Metastatic Liver Carcinoma in the Lung (tissue), 2 donors: ENCODE measurements around a stretch of chr10.

GRCh38 chr10:30431214-30431969 lies 2.6 kb upstream of the MAP3K8 start:
- PRO-cap, 2 experiments = peak in 1 of 2 experiments; most common plus-strand start chr10:30431822 (in 1); most common minus-strand start chr10:30431827 (in 1)

- PRO-cap, 2 experiments = no peak in any of the 2 experiments
Measured at GRCh38 chr10:30445287-30445640, 11.3 kb downstream of the MAP3K8 start.

- PRO-cap, 2 experiments = no peak in any of the 2 experiments
Measured at GRCh38 chr10:30752012-30752497, 122.5 kb upstream of the LYZL2 start.

DNA sequence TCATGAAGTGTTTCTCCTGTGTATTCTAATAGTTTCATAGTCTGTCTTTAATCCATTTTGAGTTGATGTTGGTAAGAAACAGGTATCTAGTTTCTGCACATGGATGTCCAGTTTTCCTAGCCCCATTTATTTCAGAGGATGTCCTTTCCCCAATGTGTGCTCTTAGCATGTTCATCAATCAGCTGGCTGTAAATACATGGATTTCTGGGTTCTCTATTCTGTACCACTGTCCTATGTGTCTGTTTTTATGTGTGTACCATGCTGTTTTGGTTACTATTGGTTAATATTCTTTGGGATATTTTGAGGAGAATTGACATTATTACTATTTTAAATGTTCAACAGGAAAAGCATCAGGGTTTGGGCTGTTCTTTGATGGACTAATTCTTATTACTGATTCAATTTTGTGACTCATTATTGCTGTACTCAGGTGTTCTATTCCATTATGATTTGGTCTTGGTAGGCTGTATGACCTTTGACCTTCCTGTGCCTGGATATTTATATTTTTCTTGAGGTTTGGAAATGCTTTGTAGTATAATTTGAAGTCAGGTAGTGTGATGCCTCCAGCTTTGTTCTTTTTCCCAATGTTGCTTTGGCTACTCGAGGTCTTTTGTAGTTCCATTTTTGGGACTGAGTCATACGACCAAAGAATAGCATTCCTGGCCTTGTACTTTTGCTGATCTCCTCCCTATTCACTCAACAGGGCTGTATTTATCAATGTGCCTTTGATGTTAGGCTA lies 74.0 kb downstream of the ZNF438 start:
- PRO-cap, 2 experiments = no peak in any of the 2 experiments

- PRO-cap, 2 experiments = peak in 1 of 2 experiments; most common plus-strand start chr10:30981223 (in 1); most common minus-strand start chr10:30981021 (in 1)
Measured at GRCh38 chr10:30980947-30981440, 50.7 kb downstream of the ZNF438 start.

GRCh38 chr10:31099087-31099524 lies 67.4 kb upstream of the ZNF438 start:
- PRO-cap, 2 experiments = peak in 1 of 2 experiments; most common plus-strand start chr10:31099276 (in 1)

DNA sequence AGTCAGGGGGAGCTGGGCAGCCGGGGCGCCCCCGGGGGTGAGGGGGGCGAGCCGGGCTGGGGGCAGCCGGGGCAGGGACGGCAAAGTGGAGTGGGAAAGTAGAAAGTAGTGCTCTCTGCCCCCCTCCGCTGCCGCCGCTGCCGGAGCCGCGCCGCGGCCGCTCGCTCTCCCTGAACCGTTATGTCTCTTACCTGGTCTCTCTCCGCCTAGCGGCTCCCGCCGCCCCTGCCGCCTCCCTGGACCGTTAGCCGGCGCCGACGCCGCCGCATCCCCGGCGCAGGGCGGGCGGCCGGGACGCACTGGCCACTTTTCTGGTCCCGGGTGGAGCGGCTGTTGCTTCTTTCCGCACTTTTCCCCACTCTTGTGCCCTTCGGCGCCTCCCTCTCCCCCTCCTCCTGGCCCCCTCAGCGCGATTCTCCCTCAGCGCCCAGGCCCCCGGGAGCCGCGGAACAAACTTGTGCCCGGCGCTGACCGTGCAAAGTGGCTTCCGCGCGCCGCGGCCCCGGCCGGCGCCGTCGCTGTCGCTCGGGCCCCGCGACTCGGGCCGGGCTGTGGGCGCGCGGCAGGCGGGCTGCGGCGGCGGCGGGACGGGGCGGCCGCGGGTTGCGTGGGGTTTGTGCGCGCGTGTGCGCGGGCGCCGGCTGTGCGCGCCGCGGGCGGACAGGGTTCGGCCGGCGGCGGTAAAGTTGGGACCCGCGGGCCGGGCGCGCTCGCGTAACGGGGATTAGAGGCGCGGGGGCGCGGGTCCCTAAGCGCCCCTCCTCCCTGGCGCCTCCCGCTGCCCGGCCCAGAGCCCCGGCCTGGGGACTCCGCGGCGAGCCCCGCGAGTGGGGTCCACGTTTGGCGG lies 531 bp downstream of the ZEB1 start:
- PRO-cap, 2 experiments = peak in 2 of 2 experiments; most common plus-strand start position 190 of the sequence (in 1); most common minus-strand start position 182 of the sequence (in 2)

DNA sequence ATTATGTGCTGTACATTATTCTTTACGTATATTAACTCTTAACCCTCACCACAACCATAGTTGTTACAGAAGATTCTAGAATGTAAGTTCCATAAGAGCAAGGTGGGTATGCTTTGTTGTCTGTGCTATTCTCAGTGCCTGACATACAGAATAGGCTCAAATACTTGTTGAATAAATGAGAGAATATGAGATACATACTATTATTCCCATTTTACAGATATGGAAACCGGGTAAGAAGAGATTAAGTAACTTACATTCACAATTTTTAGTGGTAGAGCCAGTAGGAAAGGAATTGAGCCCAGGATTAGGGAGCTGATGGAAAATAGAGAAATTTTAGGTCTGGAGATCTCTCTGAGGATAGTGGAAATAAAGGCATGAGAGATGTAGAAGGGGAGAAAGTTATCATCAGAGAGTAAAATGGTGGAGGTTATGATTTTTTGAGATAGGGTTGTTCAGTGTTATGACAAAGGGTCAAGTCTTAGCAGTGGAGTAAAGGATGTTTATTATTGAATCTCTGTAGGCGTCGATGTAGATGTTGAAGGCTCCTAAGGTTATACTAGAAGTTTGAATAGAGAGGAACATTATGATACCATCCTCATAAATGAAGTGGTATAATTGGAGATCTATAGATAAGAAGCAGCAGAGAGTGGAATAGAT lies 23.1 kb downstream of the ZEB1 start:
- PRO-cap, 2 experiments = no peak in any of the 2 experiments

DNA sequence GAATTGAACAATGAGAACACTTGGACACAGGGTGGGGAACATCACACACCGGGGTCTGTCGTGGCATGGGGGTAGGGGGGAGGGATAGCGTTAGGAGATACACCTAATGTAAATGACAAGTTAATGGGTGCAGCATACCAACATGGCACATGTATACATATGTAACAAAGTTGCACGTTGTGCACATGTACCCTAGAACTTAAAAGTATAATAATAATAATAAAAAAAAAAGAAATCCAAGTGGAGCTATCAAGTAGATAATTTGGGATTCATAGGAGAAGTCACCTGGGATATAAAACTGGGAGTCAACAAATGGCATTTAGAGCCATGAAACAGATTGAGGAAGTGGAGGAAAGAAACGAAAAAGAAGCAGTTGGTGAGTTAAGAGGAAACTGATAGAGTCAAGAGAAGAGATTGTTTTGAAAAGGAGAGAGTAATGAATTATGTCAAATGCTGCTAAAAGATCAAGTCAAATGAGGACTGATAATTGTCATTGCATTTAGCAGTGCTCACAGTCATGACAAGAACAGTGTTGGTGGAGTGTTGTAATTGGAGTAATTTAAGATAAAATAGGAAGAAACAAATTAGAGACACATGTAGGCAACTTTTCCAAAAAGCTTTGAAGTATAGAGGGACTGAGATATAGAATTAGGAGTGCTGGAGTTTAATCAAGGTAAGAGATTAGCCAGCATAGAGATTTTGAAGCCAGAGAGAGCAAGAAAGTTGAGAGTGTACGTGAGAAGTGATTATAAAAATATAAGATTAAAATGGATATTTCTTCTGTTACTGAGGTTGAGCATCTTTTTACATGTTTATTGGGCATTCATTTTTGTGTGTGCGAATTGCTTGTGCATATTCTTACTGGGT lies 123.6 kb downstream of the ZEB1 start:
- PRO-cap, 2 experiments = no peak in any of the 2 experiments

DNA sequence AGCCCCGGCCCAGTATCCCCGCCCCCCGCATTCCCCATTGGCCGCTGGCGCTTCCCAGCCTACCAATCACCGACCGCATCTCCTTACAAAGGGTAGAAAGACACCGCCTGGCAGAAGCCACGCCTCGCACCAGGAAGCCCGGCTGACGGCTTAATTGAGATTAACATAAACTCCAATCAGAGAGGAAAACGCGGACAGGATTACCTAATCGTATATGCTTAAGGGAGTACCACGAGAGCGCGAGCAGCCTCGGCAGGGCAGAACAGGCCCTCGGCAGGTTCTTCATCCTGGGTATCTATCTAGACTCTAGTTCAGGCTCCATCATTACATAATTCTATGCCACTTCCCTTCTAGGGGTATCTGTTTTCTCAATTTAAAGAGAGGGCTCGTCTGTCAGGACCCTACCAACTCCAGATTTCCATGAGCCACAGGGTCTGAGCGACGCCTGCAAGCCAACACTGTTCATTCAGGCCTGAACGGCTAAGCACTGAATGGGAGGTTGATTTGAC lies 168.3 kb downstream of the ARHGAP12 start:
- PRO-cap, 2 experiments = peak in 2 of 2 experiments; most common plus-strand start position 179 of the sequence (in 1)

- PRO-cap, 2 experiments = no peak in any of the 2 experiments
Measured at GRCh38 chr10:32032212-32032612, 24.0 kb downstream of the KIF5B start.

DNA sequence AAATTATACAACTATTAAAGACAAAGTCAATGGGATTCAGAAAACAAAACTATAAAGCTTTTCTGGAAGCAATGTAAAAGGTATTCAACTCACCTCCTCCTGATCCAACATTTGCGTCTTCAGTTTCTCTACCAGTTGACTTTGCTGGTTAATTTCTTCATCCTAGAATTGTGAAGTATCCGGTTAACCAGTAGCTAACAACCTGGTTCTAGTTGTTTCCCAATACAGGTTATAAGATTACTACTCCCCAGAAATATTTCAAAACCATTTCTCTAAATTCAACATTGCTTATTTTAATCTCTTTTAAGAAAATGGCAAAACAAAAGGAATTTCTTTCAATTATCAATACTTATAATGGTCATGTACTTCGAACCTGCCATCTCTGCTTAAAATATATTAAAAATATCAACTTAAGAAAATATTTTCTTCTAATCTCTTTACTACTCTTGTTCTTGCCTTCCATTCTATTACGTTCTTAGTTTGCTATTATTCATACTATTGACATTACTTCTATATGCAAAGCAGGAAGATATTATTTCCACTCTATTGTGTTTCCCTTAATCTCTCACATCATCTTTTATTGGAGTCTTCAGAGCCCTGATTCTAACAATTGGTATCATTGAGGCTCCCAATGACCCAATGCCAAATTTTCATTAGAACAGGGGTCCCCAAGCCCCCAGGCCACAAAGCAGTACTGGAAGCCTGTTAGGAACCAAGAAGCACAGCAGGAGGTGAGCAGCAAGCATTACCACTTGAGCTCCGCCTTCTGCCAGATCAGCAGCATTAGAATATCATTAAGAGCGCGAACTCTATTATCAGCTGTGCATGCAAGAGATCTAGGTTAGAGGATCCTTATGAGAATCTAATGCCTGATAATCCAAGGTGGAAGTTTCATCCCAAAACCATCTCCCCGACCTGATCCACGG lies 23.3 kb downstream of the KIF5B start:
- PRO-cap, 2 experiments = no peak in any of the 2 experiments

DNA sequence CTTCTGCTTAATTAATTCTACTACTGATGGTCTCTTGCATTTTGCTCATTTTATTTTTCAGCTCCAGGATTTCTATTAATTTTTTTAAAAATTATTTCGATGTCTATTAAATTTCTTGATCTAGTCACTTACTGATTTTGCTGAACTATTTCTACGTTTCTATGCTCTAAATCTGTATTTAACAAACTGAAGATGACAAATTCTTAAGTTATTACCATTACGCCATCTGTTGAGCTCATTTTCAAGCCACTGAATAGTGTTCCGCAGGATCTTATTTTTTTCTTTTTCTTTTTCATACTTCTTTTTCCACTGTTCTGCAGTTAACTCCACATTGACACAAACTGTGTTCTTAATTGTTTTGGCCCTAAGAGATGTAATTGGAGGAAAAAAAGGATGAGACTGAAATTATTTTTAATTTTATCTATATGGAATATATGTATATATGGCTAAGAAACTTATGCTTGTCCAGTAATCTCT lies 21.7 kb downstream of the KIF5B start:
- PRO-cap, 2 experiments = no peak in any of the 2 experiments

DNA sequence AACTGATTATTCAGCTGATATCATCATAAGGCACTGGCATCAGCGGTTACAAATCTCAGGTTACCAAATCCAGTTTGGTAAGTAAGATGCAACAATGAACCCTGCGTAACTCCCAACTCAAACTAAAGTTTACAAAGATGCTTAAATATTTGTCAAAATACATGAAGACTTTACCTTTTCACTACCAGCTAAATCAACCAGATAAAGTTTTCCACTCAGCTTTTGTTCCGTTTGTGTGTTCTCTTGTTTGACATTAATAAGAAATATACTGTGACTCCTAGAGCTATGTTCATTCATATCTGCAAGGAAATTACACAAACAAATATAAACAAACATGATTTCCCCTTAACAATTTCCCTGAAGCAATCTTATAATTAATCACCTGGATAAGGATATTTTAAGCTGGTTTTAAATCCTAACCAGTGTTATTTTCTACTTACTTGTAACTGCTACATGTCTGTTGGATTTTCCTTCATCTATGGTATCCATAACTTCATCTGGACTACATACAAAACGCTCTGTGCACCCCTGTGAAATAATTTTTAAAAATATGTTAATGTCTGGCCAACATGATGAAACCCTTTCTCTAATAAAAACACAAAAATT lies 19.0 kb downstream of the KIF5B start:
- PRO-cap, 2 experiments = no peak in any of the 2 experiments

DNA sequence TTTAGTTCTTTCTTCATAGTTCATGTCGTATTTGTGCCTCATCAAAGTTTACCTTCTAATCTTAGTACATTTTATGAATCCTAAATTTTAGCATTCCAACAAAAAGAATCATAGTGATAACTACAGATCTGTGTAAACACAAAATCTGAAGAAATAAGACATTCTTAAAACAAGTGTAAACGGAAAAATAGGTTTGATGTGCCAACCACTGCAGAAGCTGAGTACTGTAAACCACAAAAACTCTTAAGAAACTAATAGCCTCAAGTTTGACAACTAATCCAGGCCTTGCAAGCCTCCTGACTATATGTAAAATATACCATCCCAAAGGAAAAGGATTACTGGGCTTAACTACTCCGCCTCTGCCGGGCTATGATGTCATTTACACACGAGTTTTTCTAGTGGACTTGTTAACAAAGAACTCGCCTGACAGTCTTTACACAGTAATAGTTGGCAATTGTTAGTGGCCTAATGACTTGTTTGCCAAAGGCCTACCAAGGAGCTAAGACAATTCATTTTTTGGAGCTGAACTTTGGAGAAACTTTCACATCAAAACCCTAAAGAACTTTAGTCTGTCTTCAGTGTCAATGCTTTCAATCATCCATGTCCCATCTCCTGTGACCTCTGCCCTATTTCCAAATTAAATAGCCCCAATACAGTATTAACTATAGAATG lies 2.1 kb downstream of the KIF5B start:
- PRO-cap, 2 experiments = no peak in any of the 2 experiments

DNA sequence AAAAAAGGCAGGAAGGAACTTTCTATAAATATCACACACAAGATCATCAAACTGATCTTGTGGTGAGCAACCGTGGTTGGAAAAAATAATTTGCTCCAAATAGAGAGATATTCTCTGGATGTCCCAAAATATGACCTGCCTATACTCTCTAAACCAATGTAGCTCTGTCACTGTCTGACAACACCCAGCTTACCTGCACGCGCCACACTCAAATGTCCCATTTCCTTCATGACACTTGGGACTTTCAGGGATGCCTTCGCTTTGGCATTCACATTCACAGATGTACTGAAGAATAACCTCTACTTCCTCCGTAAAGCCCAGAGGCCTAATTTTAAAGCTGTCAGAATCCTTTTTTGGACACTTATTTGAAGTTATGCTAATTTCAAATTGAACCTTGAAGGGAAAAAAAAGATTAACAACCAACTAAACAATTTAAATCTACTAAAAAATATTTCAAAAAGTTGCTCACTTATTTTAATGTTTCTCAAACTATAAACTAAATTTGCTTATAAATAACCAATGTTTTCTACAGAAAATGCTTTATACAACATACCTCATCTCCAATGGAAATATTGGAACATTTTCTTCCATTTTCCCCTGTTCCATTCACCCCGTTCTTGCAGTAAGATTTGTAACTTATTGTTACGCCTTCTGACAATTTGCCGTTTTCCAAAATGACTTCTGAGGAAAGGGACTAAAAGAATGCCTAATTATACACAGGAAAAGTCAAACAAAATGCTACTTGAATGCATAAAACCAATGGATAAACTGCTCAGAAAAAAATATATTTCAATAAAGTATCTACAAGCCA lies 38.1 kb downstream of the ITGB1 start:
- PRO-cap, 2 experiments = no peak in any of the 2 experiments

DNA sequence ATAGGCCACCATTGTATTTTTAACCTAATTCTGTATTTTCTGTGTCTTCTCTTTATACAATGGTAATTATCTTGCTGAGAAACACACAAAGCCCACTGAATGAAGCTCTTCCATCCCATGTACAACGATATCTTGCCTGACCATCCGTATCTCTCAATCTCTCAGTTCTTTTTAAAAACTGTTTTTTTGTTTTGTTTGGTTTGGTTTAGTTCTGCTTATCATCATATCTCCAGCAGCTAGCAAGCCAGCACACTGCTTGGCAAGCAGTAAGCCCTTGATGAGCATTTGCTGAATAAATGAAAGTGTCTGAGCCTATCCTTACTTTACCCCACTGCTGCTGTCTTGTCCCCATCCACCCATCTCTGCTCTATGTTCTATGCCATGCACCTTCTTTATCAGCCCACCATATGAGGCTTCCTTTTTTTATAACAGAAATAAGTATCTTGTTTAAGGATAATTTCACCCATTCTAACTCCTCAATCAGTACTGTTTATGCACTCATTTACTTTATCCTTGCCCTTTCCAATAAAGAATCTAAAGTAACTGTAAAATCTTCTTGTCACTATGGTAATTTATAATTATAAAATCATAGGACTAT lies 34.1 kb downstream of the ITGB1 start:
- PRO-cap, 2 experiments = no peak in any of the 2 experiments

- PRO-cap, 2 experiments = peak in 1 of 2 experiments; most common plus-strand start chr10:32983504 (in 1); most common minus-strand start chr10:32983445 (in 1)
Measured at GRCh38 chr10:32983120-32983993, 25.3 kb upstream of the ITGB1 start.

DNA sequence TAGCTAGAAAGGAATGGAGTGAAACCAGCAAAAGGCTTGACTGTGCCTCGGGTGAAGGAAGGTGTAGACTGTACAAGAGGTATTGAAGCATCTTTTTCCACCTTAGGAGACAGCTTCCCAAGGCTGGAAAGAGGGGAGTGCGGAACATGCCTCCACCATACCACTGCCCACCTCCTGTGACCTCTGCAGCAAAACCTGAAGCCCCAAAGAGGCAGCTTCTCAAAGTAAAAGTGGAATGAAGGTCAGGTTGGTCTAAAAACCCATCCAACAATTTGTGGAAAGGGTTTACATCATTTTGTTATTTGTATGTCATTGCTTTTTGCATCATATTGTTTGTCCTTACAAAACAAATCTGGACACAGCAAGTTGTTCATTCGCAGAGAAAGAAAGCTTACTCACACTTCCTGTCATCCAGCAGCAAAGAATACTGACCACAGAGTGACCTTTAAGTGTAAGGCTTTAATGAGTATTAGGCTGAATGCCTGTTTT lies 27.5 kb upstream of the ITGB1 start:
- PRO-cap, 2 experiments = peak in 1 of 2 experiments; most common minus-strand start position 226 of the sequence (in 1)

DNA sequence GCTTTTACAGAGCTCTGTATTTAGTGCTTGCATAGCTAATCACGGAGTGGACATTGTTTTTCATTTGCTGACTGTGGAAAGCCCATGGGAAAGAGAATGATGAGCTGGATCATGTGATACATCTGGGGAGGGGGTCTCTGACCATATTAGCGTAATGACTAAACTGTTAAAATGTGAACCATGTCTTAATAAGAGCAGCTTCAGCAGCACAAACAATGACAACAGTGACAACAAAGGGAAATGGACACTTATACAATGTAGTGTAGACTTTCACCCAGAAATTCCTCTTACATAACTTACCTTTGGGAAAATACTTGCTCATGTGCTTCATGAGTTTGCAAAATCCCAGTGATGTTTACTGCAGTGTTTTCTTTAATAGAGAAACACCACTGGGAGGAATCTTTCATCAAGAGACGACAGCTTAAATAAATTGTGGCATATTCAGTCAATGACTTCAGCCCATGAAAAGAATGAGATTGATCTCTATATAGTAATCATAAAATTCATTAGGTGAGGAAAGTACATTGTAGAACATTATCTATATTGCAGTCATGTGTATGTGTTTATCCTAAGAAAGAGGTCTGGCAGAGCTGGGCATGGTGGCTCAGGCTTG lies 44.1 kb upstream of the ITGB1 start:
- PRO-cap, 2 experiments = no peak in any of the 2 experiments